ENCODE measurements around the gene CDH15.

- RAMPAGE, long total RNA = no peak
- RRBS, 2 experiments = 2 to 6% methylated on average over 18 to 24 of the region's 80 CpGs
CAGE:
- cytosol, long polyA minus RNA = no peak
- cytosol, long polyA plus RNA = no peak
- long polyA plus RNA = no peak
- nucleolus, long total RNA = no peak
- nucleus, long polyA plus RNA = no peak
- nucleus, long total RNA = no peak
Observed at GRCh38 chr16:89171048-89172060, at the start of gene CDH15. CDH15 (plus strand) TSS chr16:89171748.

DNA sequence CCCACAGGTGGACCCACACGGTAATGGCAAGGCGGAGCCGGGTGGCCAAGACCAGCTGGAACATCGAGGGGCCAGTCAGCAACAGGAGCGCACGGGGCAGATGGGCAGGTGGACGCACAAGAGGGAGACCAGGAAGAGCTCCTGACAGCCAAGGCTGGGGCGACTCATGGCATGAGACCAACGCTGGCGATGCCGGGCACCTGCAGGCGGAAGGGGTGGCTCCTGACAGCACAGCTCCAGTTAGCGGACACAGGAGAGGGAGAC, 58.5 kb downstream of the ZNF778 start:
- RAMPAGE, long total RNA = no peak
- RRBS, 2 experiments = no CpG with 5 or more reads among the region's 13 CpGs
CAGE:
- cytosol, long polyA minus RNA = no peak
- cytosol, long polyA plus RNA = no peak
- long polyA plus RNA = no peak
- nucleolus, long total RNA = no peak
- nucleus, long polyA plus RNA = no peak
- nucleus, long total RNA = no peak

GRCh38 chr16:89299213-89299967, 81.9 kb downstream of the ZNF778 start:
- RAMPAGE, long total RNA = no peak
- RRBS, 2 experiments = no CpG with 5 or more reads among the region's 11 CpGs
CAGE:
- cytosol, long polyA minus RNA = no peak
- cytosol, long polyA plus RNA = no peak
- long polyA plus RNA = no peak
- nucleolus, long total RNA = no peak
- nucleus, long polyA plus RNA = no peak
- nucleus, long total RNA = no peak

GRCh38 chr16:89323527-89324221, 106.2 kb downstream of the ZNF778 start:
- RAMPAGE, long total RNA = no peak
- RRBS, 2 experiments = no CpG with 5 or more reads among the region's 24 CpGs
CAGE:
- cytosol, long polyA minus RNA = no peak
- cytosol, long polyA plus RNA = no peak
- long polyA plus RNA = no peak
- nucleolus, long total RNA = no peak
- nucleus, long polyA plus RNA = no peak
- nucleus, long total RNA = no peak

DNA sequence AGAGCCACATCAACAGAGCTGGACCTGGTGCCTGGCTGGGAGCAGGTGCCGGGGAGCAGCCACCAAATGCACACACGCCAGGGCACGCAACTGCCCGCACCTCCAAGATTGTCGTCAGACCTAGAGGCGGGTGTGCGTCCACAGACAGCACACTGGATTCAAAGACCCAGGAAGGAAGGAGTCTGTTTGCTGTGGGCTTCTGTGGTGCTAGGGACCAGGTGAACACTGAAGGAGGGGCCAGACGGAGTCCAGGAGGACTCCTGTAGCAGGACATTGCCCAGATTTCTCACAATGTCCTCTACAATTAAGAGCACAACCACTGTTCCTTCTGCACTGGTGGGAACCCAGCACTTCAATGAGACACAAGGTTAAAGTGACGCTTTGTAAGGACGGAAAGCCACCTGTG, 118.7 kb downstream of the ZNF778 start:
- RAMPAGE, long total RNA = no peak
- RRBS, 2 experiments = no CpG with 5 or more reads among the region's 10 CpGs
CAGE:
- cytosol, long polyA minus RNA = no peak
- cytosol, long polyA plus RNA = no peak
- long polyA plus RNA = no peak
- nucleolus, long total RNA = no peak
- nucleus, long polyA plus RNA = no peak
- nucleus, long total RNA = no peak

- RAMPAGE, long total RNA = no peak
- RRBS, 2 experiments = no CpG with 5 or more reads among the region's 19 CpGs
CAGE:
- cytosol, long polyA minus RNA = no peak
- cytosol, long polyA plus RNA = no peak
- long polyA plus RNA = no peak
- nucleolus, long total RNA = no peak
- nucleus, long polyA plus RNA = no peak
- nucleus, long total RNA = no peak
Observed at GRCh38 chr16:89437492-89438604, 52.5 kb downstream of the ANKRD11 start.

GRCh38 chr16:89442274-89443640, 47.6 kb downstream of the ANKRD11 start:
- RAMPAGE, long total RNA = no peak
- RRBS, 2 experiments = 67 to 80% methylated on average over 3 of the region's 24 CpGs
CAGE:
- cytosol, long polyA minus RNA = no peak
- cytosol, long polyA plus RNA = no peak
- long polyA plus RNA = no peak
- nucleolus, long total RNA = no peak
- nucleus, long polyA plus RNA = no peak
- nucleus, long total RNA = no peak

DNA sequence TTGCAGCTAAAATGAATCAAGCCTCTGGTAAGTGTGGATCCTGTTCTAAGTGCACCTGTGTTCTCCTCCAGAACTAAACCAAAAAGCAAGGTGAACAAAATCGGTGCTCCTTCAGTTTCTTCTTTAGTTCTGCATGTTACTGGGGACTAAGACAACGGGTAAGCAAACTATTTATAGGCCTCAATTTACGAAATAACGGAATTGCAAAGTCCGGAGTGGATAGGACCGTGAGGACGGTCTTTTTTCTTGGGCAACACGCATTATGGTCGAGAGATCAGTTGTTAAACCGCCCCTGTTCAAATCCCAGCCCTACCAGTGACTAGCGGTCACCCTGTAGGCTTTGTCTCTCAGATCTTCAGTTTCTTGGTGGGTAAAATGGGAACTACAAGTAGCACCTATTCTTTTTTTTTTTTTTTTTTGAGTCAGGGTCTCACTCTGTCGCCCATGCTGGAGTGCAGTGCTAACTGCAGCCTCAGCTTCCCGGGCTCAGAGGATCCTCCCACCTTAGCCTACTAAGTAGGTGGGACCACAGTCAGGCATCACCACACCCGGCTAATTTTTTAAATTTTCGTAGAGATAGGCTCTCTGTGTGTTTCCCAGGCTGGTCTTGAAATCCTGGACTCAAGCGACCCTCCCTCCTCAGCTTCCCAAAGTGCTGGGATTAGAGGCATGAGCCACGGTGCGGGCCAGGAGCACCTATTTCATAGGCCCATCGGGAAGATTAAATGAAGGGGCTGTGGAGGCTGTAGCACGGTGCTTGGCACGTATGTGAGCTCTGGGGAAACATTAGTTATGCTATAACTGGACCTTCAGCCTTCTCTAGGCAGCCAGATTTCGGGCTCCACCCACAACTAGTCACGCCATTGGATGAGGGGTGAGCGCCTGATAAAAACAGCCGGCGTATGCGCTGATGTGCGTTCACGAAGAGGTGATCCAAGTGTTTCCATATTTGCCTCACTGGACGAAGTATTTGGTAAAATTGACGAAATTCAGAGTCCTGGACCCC, 1.3 kb upstream of the ANKRD11 start:
- RAMPAGE, long total RNA = no peak
- RRBS, 2 experiments = 3 to 28% methylated on average over 1 of the region's 31 CpGs
CAGE:
- cytosol, long polyA minus RNA = no peak
- cytosol, long polyA plus RNA = no peak
- long polyA plus RNA = no peak
- nucleolus, long total RNA = no peak
- nucleus, long polyA plus RNA = no peak
- nucleus, long total RNA = no peak

GRCh38 chr16:89523483-89524385, 15.5 kb downstream of the SPG7 start:
- RAMPAGE, long total RNA = no peak
- RRBS, 2 experiments = no CpG with 5 or more reads among the region's 43 CpGs
CAGE:
- cytosol, long polyA minus RNA = no peak
- cytosol, long polyA plus RNA = no peak
- long polyA plus RNA = no peak
- nucleolus, long total RNA = no peak
- nucleus, long polyA plus RNA = no peak
- nucleus, long total RNA = no peak

- RAMPAGE, long total RNA = no peak
- RRBS, 2 experiments = no CpG with 5 or more reads among the region's 15 CpGs
CAGE:
- cytosol, long polyA minus RNA = no peak
- cytosol, long polyA plus RNA = no peak
- long polyA plus RNA = no peak
- nucleolus, long total RNA = no peak
- nucleus, long polyA plus RNA = no peak
- nucleus, long total RNA = no peak
Observed at GRCh38 chr16:89533901-89534538, 25.8 kb downstream of the SPG7 start.

GRCh38 chr16:89545713-89546243, 14.7 kb upstream of the RPL13 start:
- RAMPAGE, long total RNA = no peak
- RRBS, 2 experiments = no CpG with 5 or more reads among the region's 19 CpGs
CAGE:
- cytosol, long polyA minus RNA = no peak
- cytosol, long polyA plus RNA = no peak
- long polyA plus RNA = no peak
- nucleolus, long total RNA = no peak
- nucleus, long polyA plus RNA = no peak
- nucleus, long total RNA = no peak

GRCh38 chr16:89602197-89602748, 11.2 kb upstream of the DPEP1 start:
- RAMPAGE, long total RNA = no peak
- RRBS, 2 experiments = 5 to 37% methylated on average over 3 of the region's 24 CpGs
CAGE:
- cytosol, long polyA minus RNA = no peak
- cytosol, long polyA plus RNA = no peak
- long polyA plus RNA = no peak
- nucleolus, long total RNA = no peak
- nucleus, long polyA plus RNA = no peak
- nucleus, long total RNA = no peak

DNA sequence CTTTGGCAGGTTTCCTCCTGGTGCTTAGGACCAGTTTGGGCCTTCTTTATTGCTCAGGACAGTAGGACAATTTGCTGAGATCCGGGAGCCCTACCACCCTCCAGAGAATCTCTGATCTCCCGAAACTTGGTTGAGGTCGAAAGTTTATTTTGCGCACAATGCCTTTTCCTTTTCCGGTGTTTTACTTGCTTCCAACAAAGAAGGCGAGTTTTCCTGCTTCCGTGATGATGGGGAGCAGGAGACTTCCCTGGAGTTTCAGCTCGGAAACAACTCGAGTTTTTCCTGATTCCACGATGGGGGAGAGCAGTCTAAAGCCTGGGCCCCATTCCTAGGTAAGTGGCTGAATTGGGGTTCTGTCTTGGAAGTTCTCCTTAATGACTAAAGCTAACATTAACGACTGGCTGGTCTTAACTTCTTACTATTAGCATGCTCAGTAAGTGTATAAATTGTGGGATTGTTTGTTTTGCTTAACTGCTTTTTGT, 13.9 kb upstream of the CDK10 start:
- RAMPAGE, long total RNA = no peak
- RRBS, 2 experiments = 95 to 99% methylated on average over 3 of the region's 11 CpGs
CAGE:
- cytosol, long polyA minus RNA = no peak
- cytosol, long polyA plus RNA = no peak
- long polyA plus RNA = no peak
- nucleolus, long total RNA = no peak
- nucleus, long polyA plus RNA = no peak
- nucleus, long total RNA = no peak

DNA sequence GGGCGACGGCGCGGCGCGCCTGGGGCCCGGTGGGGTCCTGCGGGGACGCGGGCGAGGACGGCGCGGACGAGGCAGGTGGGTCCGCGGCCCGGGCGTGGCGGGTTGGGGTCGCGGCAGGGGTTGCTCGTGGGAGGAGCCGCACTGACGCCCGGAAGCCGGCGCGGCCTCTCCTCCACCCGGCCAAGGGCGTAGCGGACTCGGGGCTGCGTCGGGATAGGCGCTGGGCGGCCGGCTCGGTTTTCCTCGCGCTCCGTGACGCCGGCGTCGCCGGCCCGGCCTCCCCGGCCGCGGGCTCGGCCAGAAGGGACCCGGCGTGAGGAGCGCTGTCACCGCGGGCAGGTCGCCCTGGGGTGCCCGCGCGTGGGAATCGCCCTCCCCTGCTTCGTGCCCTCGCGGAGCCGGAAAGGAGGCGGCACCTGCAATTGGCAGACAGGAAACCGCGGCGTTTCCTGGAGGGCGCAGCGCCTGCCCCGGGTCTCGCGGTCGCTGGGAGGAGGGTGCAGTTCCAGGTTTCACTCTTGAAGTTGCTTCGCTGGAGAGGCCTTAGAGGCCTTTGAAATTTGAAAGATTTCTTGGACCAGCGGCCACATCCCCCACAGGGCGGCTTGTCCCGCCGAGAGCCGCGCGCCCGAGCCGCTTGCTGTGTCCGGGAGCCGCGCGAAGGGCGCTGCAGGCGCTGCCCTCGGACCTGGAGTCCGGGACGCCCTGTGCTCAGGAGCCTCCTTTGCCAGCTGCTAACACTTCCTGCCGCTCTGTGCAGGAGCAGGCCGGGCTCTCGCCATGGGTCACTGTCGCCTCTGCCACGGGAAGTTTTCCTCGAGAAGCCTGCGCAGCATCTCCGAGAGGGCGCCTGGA, 661 bp downstream of the ZNF276 start:
- RAMPAGE, long total RNA = no peak
- RRBS, 2 experiments = under 1 to 2% methylated on average over 64 of the region's 104 CpGs
CAGE:
- cytosol, long polyA minus RNA = no peak
- cytosol, long polyA plus RNA = no peak
- long polyA plus RNA = no peak
- nucleolus, long total RNA = no peak
- nucleus, long polyA plus RNA = no peak
- nucleus, long total RNA = no peak

DNA sequence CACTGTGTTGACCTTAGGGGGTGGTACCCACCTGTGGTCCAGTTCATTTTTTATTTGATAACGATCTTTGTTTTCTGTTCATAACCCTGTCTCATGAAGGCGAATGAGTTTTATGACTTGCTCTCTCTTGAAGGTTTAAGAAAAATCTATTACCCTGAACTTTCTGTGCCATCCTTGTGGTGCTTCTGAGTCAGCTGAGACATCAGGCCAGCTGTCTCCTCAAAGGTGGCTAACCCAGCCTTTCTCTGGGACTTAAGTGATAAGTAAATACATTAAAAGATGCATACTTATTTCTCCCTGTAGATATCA, 2.0 kb downstream of the SPIRE2 start:
- RAMPAGE, long total RNA = no peak
- RRBS, 2 experiments = no CpG with 5 or more reads among the region's 2 CpGs
CAGE:
- cytosol, long polyA minus RNA = no peak
- cytosol, long polyA plus RNA = no peak
- long polyA plus RNA = no peak
- nucleolus, long total RNA = no peak
- nucleus, long polyA plus RNA = no peak
- nucleus, long total RNA = no peak

- RAMPAGE, long total RNA = no peak
- RRBS, 2 experiments = no CpG with 5 or more reads among the region's 19 CpGs
CAGE:
- cytosol, long polyA minus RNA = no peak
- cytosol, long polyA plus RNA = no peak
- long polyA plus RNA = no peak
- nucleolus, long total RNA = no peak
- nucleus, long polyA plus RNA = no peak
- nucleus, long total RNA = no peak
Observed at GRCh38 chr16:89883186-89883722, 9.9 kb downstream of the TCF25 start.

GRCh38 chr16:89971912-89972336, 23.4 kb downstream of the DEF8 start:
- RAMPAGE, long total RNA = no peak
- RRBS, 2 experiments = no CpG with 5 or more reads among the region's 33 CpGs
CAGE:
- cytosol, long polyA minus RNA = no peak
- cytosol, long polyA plus RNA = no peak
- long polyA plus RNA = no peak
- nucleolus, long total RNA = no peak
- nucleus, long polyA plus RNA = no peak
- nucleus, long total RNA = no peak

DNA sequence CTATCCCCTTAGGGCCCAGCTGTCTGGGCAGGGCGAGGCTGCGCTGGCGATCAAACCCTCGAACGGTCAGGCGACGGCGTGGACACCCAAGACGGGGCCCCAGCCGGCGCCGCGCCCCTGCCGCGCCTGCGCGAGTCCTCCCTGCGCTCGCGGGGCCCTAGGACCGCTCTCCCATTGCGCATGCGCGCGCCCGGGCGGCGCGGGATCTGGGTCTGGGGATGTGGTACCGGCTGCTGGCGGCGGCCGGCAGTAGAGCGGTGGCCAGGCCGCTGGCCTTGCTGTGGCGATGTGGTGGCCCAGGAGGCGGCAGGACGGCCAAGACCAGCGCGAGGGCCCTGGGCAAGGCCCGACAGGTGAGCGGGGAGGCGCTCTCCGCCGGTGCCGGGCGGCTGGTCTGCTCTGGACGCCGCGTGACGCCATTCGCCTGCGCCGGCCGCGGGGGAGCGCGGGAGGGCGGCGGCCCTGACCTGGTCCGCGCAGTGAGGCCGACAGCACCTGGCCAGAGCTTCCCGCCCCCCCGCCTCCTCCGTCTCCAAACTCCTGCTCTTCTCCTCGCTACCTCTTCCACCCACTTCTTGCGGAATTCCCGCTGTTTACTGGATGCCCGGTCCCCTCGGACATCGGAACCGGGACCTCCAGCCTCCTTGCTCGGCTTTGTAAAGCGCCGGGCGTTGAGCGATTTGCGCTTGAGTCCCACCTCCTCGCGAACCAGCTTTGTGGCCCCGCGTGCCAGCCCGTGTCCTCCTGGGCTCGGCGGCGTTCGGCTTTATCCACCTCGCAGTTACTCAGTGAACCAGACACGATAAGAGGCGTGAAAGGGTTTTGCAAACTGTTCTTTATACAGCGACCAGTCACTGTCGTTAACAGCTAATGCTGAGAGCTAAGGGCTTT, 24.1 kb downstream of the DEF8 start:
- RAMPAGE, long total RNA = start-site peak on the plus strand centred at position 184 of the sequence, 38 bp wide, 156 and 498 reads in 2 replicates
- RRBS, 2 experiments = under 1 to 2% methylated on average over 30 of the region's 93 CpGs
CAGE:
- cytosol, long polyA minus RNA = no peak
- cytosol, long polyA plus RNA = no peak
- long polyA plus RNA = start-site peak on the plus strand centred at position 191 of the sequence, 37 bp wide, 48 and 124 reads in 2 replicates
- nucleolus, long total RNA = no peak
- nucleus, long polyA plus RNA = start-site peak on the plus strand centred at position 182 of the sequence, 44 bp wide, 195 and 175 reads in 2 replicates
- nucleus, long total RNA = no peak

DNA sequence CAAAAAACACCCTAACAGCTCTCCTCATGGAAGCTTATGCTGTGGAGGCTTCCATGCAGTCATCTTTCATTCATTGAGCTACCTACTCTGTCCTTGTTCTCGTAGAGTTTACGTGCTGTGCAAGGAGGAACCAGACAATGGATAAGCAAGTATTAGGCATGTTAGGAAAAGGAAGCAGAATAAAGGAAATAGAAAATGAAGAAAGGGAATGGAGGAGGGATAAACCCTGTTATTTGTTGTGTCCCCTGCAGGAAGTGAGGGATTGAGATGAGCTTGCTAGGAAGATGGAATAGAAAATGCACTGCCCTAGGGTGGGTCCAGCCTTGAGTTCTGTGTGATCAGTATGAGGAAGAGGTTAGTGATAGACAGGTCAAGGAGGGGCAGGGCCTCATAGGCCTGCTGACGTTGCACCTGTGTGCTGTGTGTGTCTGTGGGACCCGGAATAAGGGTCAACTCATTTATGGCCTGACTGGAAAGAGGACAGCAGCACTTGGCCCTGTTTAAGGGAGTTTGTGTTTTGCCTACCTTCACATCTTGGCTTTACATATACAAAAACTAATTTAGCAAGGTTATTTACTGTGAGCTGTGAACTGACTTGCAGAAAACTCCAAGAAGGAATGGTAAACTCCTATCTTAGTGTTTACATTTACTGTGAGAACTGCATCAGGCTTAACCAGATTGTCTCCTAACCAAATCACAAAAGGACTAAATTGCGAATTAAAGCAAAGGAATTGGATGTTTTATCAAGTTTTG, 26.3 kb downstream of the DEF8 start:
- RAMPAGE, long total RNA = no peak
- RRBS, 2 experiments = no CpG with 5 or more reads among the region's 5 CpGs
CAGE:
- cytosol, long polyA minus RNA = no peak
- cytosol, long polyA plus RNA = no peak
- long polyA plus RNA = no peak
- nucleolus, long total RNA = no peak
- nucleus, long polyA plus RNA = no peak
- nucleus, long total RNA = no peak

Data from GM12878 (cell line).